Pericardium (tissue), 1 donor: ENCODE measurements around the gene NXPE1.

DNA sequence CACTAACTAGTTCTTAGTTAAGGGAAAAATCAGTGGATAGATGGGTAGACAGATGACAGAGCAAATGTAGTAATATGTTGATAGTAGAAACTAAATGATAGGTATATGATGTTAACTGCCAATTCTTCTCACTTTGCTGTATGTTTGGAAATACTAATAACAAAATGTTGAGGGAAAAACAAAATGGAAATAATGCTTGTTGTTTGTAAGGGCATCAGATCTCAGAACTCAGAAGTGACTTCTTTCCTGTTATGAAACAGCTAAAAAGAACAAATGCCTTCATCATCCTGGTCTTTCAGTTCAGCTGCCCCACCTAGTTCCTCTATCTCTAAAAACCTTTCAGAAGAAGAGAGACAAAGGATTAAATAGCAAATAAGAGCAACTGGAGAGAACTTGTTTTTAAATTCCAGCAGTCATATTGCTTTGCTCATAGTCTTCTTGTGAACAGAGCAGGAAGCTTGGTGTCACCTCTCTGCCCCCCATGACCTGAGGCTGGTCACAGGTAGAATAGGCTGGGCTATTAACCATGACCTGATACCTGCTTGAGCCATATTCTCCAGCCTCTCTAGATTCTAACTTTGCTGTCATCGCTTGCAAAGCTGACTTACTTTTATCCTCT lies 345.3 kb upstream of the NCAM1 start:
- RRBS = no CpG with 5 or more reads among the region's 1 CpG

DNA sequence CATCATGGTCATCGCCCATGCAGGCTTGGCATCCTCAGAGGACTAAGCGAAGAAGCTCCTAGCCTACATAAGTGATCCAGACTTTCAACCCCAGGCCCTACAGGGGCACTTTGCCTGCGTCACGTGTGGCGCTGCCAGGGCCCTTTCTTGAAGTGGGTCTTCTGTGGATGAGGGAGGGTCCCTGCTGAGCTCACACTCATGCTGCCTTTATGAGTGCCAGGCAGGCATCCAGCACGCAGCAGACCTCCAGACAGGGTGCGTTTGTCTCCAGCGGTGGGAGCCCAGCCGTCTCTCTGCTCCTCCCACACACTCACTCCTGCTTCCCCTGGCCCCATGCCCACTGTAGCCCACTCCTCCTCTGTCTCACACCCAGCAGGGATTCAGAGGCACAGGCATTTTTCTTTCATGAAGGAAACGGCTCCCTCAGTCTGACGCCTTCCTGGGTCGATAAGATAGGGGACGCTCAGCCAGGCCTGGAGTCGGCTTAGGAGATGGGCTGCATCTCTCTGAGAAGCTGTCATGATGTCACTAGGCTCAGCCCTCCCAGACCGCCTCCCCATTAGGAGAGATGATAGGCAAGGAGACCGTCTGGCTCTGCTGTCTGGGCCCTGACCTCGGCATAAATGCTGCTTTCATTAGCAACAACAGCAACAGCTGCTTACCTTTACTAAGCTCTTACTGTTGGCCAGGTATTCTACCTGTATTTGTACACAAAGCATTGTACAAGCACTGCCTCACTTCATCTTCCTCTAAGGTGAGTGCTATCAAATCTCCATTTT lies 183.9 kb upstream of the NCAM1 start:
- RRBS = no CpG with 5 or more reads among the region's 17 CpGs

- RRBS = no CpG with 5 or more reads among the region's 8 CpGs
Measured at GRCh38 chr11:112785059-112785635, 176.1 kb upstream of the NCAM1 start.

DNA sequence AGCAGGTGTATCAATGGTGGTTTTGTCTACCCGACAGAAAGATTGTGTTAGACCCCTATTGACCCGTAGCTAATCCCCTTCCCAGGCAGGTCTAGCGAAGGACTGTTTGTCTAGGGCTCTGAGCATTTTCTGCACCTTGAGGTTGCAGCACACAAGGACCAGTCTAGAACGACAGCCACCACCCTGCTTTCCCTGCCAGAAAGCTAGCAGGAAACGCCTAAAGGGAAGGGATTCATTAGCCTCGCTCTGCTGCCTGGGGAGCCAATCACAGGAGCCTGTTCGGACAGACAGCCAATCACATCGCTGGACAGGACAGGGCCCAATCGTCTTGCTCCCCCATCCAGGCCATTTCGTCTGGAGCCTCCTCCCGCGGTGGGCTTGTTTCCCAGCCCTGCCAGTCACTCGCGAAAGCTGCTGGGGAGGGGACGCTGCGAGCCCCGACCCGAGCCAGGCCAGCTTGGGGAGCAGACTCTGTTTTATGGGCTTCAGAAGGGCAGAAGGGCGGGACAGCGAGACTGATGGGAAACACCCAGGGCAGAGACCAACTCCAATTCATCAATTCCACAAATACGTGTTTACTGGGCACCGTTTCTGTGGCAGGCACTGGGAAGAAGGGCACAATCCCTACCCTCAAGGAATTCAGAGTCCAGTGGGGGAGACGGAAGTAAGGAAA lies 79.8 kb upstream of the NCAM1 start:
- RRBS = no CpG with 5 or more reads among the region's 23 CpGs

DNA sequence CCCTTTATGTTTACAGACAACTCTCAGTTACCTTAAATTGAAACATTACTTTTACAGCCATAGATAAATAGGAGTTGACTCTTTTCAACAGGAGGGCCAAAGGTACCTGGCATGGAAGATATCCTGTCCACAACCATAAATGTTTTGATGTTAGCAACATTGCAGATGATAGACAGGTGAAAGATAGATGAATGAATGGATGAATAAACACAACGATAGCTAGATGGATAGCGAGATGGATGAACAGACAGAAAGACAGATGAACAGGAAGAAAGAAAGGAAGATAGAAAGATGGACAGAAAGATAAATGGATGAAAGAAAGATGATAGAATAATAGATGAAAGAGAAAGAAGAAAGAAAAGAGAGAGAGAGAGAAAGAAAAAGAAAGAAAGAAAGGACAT lies 85.2 kb downstream of the NCAM1 start:
- RRBS = no CpG with 5 or more reads among the region's 2 CpGs

GRCh38 chr11:113505787-113506433 lies 30.7 kb upstream of the DRD2 start:
- RRBS = no CpG with 5 or more reads among the region's 9 CpGs

GRCh38 chr11:114123673-114124382 lies 64.3 kb downstream of the ZBTB16 start:
- RRBS = no CpG with 5 or more reads among the region's 11 CpGs

- RRBS = no CpG with 5 or more reads among the region's 3 CpGs
Measured at GRCh38 chr11:114150894-114151161, 91.3 kb downstream of the ZBTB16 start.

DNA sequence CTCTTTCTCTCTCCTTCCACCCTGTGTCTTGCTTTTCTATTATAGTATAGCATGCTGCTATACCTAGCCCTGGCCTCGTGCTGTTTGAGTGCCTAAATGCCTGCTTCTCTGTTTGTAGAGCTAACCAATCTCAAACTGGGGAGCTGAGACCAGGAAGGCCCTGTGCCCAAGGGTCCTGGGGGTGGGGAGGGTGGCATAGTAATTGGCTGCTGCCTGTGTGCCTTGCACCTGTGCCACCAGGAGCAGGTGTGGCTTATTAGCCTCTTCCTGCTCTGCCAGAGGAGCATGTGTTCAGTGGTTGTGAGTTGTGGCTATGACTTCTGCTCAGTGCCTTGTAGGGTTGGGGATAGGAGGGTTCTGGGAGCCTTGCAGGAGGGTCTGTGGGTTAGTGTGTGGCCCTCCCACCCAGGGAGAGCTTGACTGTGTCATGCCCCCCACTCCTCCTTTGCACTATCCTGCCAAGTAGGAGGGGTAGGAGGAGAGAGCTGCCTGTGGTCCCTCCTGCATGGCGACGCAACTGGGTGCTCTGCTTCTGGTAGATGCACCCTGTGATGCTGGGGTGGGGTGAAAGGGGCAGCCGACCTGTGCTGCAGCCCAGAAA lies 109.2 kb downstream of the ZBTB16 start:
- RRBS = no CpG with 5 or more reads among the region's 4 CpGs

DNA sequence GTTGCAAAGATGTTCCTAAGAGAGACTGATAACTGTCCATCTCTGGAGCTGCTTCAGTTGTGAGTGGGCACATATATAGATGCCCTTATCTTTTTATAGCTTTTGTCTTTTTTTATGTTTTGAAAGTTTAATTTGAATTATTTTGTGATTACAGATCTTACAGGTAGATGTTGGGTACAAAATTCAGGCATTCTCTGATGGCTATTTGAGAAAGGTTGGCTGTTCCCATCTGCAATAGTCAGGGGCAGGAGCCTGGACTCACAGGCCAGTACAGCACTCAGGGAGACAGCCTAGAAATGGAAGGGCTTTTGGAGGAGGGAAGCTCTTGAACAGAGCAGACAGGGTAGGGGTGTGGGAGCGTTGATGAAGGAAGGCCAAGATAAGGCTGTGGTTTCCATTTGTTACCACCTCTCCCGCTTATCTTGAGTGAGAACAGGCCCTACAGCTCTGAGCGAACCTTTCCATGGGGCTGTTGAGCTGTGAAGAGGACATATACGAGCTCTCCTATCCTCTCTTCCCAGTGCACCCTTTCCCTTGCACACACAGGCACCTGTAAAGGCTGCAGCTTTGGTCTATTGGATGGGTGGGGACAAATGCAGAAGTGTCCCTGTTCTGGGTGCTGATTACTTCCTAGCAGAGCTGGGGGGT lies 80.4 kb upstream of the NNMT start:
- RRBS = no CpG with 5 or more reads among the region's 4 CpGs

GRCh38 chr11:114232334-114232925 lies 63.8 kb upstream of the NNMT start:
- RRBS = no CpG with 5 or more reads among the region's 15 CpGs

DNA sequence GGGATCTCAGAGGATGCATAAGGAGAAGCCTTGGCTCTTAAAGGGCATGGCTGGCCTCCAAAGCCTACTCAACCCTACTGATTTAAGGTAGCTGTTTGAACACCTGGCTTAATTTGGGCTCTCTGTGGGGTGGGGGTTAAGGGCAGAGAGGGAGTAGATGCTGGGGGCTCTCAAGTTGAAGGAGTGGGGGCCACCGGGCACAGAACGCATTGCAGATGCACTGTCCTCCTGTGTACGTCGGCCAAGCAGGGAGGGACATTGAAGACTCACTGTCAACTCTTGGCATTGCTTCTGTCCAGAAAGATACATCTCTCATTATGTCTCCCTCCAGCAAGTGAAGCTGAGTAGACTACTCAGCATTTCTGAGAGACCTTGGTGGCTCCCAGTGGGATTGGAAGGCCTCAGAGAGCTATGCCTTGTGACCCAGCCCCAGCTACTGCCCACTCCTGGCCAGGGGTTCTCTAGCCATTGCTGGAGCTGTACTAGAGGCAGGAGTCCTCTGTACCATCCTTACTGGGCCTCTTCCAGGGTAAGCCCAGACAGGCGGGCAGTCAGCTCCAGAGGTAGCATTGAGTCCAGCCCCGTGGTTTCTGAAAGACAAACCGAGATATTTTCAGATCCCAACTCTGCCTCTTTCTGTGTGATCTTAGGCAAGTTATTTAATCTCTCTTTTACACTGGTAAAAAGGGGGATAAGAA lies 56.8 kb upstream of the NNMT start:
- RRBS = no CpG with 5 or more reads among the region's 7 CpGs

DNA sequence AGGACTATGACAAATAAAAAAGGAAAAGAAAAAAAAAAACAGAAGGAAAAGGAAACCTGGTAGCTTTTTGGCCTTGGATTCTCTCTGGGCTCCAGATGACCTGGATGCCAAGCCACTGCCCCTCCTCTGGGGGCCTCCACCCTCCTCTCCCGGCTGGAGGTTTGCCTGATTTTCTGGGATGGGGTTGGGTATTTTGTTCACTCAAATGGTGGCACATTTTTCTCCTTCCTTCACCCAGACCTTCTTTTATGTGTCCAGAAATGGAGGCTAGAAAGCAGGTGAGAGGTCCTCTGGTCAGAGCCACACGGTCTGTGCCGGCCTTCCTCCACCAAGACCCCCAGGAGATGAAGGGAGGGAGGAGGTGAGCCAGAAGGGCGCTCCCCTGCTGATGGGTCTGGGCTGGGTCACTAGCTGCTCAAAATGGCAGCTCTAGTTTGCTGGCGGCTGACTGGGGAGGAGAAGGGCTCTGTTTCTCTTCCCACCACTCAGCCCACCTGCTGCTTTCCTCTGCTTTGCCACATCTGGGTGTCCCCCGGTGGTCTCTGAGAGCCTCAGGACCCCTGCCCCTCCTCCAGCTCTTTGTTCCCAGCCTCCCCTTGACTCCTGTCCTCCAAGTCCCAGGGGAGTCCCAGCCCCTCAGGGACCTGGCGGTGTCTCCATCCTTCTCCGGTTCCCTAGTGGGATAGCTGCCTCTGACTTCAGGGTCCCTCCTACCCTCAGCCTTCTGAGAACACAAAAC lies 45.4 kb upstream of the NNMT start:
- RRBS = no CpG with 5 or more reads among the region's 8 CpGs

- RRBS = no CpG with 5 or more reads among the region's 21 CpGs
Measured at GRCh38 chr11:114259853-114260902, 36.0 kb upstream of the NNMT start.

GRCh38 chr11:114262613-114263219 lies 33.5 kb upstream of the NNMT start:
- RRBS = no CpG with 5 or more reads among the region's 8 CpGs

- RRBS = no CpG with 5 or more reads among the region's 6 CpGs
Measured at GRCh38 chr11:114291184-114292212, 4.7 kb upstream of the NNMT start.

DNA sequence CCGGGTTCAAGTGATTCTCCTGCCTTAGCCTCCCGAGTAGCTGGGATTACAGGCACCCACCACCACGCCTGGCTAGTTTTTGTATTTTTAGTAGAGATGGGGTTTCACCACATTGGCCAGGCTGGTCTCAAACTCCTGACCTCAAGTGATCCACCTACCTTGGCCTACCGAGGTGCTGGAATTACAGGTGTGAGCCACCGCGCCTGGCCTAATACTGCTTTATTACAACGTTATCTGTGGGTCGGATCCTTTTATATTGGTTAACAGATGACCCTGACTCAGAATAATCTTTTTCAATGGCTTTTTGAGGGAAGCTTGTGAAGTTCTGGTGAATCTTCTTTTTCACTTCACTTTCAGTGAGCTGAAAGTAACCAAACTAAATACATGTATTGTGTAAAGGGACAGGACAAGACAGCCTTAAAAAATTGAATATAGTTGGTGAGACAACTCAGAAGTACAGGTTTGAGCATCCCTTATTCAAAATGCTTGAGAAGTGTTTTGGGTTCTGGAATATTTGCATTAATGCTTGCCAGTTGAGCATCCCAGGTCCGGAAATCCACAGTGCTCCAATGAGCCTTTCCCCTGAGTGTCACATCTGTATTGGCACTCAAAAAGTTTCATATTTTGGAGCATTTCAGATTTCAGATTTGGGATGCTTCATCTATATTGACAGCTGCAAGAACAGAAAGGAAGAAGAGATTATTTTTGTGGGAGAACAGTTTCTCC lies 9.2 kb downstream of the RBM7 start:
- RRBS = no CpG with 5 or more reads among the region's 9 CpGs

GRCh38 chr11:114441101-114441381 lies 1.8 kb downstream of the REXO2 start:
- RRBS = no CpG with 5 or more reads among the region's 2 CpGs

DNA sequence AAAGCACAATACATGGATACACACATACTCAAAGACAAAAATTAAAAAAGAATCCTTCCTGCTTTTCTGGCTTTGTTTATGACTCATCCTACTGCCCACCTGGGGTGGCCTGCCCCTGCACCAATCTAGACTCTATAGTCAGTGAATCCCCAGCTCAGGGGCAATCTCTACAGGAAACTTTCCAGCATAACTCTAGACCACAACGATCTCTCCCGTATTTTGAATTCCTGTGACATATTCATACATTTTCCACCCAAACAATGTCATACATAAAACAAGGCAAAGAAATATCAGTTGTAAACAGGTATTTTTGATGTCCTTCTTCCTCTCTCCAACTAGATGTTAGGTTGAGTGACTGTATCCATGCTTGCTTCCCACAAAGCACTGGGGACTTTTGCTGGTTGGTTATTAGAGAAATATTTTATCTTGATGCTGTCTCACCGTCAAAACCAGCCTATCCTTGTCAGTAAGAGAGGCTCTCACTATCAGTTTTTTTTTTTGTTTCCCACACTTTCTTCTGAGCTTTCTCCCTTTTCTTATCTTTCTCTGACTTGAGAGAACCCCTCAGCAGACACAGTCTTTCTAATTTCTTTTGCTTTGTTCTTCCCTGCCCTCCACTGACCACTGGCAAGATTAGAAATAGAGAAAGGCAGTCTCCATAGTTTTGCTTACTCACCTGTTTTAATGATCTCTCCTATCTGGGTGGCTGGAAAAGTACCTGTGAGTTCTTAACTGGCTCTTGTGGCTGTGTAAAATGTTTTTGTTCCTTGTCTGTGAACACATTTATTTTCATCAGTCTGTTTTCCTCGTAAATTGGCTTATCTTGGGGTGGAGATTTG lies at the start of gene NXPE1:
Gene NXPE1 (minus strand): TSS at position 760 of the 839 bp plus-strand sequence.
- RRBS = no CpG with 5 or more reads among the region's 4 CpGs

DNA sequence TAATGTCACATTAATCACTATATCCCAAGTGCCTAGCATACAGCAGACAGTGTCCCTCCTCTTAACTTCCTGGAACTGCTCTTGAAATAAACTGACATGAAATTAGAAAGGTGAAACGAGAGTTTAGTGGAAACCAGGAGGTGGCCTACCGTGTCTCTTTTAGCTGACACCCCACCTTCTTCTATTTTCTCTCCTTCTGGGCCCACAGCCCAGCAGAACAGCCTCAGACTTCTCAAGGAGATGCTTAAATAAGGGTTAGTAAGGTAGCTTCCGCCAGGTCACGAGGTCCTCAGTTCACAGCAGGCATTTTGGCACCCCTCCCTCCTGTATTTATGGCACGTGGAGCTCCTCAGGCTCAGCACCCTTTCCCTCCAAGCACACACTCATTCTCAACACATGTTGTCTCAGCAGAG lies 118.9 kb downstream of the NXPE2 start:
- RRBS = no CpG with 5 or more reads among the region's 5 CpGs